Measurements from ENCODE around the genes NPC1L1 and NACAD.

- PRO-cap: no peak
- RRBS, 2 experiments: 18 to 37% methylated on average over 6 of the region's 10 CpGs
These were observed 40.2 kb downstream of the YKT6 start for GRCh38 chr7:44240923-44241456.

GRCh38 chr7:44264167-44264858, 61.1 kb downstream of the CAMK2B start:
- PRO-cap: no peak
- RRBS, 2 experiments: no CpG with 5 or more reads among the region's 11 CpGs

GRCh38 chr7:44467315-44467702, 23.1 kb downstream of the NUDCD3 start:
- PRO-cap: no peak
- RRBS, 2 experiments: no CpG with 5 or more reads among the region's 5 CpGs

DNA sequence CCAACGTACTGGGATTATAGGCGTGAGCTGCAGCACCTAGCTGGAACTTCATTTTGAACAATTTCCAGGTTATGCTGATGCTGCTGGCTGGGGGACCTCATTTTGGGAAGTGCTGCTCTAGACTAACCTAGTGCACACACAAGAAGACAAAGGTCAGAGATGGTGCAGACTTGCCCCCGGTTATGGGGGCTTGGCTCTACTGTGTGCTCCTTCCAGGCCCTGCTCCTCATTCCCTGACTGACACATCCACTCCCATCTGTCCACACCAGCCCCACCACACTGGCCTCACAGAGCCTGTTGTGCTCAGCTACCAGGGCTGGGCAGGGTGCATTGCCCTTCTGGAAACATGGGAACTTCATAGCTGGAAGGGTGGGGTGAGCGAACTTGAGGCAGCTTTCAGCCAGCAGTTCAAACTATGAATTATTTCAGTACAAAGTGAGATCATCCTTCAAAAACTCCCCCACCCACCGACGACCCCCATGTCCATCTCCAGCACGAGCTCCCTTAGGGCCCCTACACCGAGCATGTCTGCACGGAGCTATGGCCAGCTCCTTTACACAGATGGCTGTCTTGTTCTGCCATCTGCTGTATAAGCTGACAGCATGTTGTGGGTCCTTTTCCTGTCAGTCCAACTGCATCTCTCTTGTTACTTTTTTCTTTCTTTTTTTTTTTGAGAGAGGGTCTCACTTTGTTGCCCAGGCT, 21.8 kb downstream of the NPC1L1 start:
- PRO-cap: no peak
- RRBS, 2 experiments: no CpG with 5 or more reads among the region's 9 CpGs

DNA sequence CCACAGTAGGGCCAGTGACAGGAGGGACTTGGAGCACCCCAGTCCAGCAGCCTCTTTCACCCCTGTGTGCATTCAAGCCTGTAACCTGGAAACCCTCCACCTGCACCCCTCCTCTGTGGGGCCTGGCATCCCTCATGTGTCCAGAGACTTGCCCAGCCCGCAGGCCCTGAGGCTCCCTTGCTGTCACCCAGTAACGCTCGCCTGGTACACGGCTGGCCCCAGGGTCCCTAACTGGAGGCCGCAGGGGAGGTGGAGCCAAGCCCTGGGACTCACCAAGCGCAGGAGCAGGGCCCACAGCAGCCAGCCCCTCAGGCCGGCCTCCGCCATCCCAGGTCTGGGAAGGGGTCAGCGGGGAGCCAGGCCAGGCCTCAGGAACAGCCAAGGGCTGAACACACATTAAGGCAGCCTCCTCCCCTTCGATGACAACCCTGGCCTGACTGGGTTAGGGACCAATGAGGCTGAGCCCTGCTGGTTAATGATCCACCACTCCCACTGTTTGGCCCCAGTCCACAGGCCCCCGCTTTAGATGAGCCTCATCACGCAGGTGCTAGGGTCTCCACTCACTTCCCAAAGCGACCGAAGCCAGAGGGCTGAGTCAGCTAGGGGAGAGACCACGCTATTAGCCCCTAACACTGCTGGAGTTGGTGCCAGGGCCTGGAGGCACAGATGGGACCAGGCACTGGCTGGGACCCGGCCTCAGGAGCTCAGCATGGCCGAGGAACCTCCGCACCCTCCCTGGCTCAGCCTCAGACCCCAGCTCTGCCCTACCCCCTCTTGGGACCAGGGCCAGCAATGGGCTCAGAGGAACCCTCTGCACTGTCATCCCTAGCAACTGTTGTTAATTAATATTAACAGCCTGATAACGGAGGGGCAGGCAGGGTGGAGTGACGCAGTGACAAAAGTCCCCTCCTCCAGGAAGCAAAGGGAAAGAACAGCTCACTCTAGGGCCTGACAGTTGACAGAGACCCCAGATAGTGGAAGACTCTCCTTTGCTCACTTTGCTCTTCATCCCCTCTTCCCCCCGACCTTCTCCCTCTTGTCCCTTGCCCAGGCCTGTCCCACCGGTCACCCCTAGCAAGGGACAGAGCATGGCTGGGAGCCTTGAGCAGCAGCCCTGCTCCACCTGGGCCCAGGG, at the start of gene NPC1L1:
TSS of gene NPC1L1 (minus strand) at position 398 of the 1,135 bp plus-strand sequence.
- PRO-cap: no peak
- RRBS, 2 experiments: no CpG with 5 or more reads among the region's 22 CpGs

GRCh38 chr7:44634582-44634998, 28.2 kb downstream of the OGDH start:
- PRO-cap: no peak

GRCh38 chr7:44766307-44766947, 17.8 kb downstream of the ZMIZ2 start:
- PRO-cap: no peak
- RRBS, 2 experiments: 91 to 100% methylated on average over 2 to 5 of the region's 20 CpGs

DNA sequence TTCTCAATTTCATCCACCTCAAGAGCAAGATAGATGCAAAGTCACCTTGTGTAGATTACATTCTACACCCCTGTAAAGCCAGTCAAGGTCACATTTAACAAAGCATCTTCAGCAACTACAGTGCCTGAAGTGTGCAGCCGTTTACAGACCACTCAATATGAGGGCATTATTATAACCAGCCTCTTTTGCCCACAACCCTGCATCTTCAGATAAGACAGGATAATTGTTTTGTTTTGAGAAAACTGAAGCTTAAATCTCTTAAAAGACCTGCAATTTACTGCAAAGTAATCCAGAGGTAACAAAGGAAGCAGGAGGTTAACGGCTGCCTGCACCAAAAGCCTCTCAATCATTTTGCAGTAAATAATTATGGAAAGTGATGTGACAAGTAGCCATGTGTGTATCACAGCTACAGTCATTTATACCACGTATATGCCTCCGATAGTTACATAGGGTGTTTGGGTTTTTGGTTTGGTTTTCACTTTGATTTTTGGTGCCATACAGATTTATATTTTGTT, 4.8 kb downstream of the PURB start:
- PRO-cap: no peak
- RRBS, 2 experiments: no CpG with 5 or more reads among the region's 4 CpGs

- PRO-cap: unidirectional peak, plus-strand start at chr7:44883071
- RRBS, 2 experiments: no CpG with 5 or more reads among the region's 11 CpGs
These were observed 2.7 kb downstream of the PURB start for GRCh38 chr7:44882163-44883428.

- PRO-cap: unidirectional peak, minus-strand start at chr7:44999612
- RRBS, 2 experiments: 2 to 4% methylated on average over 2 of the region's 62 CpGs
These were observed 521 bp upstream of the CCM2 start for GRCh38 chr7:44999301-45000059.

- PRO-cap: no peak
- RRBS, 2 experiments: no CpG with 5 or more reads among the region's 12 CpGs
These were observed 27.2 kb downstream of the CCM2 start for GRCh38 chr7:45026848-45027971.

GRCh38 chr7:45088457-45089919, at the start of gene NACAD:
Gene NACAD (minus strand): TSS chr7:45088969.
- PRO-cap: no peak
- RRBS, 2 experiments: 2 to 4% methylated on average over 13 of the region's 96 CpGs

DNA sequence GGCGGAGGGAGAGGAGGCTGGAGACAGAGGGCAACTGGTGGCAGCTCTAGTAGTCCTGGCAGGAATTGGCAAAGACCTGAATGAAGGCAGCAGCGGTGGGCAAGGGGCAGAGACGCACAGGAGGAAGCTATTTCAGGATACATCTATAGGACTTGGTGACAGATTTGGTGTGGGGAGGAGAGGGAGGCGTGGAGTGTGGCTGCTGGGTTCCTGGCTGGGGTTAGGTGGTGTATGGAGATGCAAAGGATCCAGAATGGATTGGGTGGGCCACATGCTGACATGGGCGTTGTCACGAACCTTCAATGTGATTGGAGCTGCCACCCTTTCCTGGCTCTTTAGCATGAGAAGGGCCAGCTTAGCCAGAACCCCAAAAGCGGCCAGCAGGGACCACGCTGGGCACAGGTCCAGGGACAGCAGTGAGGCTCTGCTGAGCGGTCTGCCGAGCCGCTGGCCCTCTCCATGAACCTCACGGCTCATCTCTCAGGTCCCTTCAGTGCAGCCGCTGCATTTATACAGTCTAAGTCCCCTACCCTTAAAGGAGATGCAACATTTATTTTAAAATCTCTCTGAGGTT, 10.2 kb upstream of the ADCY1 start:
- PRO-cap: no peak
- RRBS, 2 experiments: no CpG with 5 or more reads among the region's 13 CpGs

DNA sequence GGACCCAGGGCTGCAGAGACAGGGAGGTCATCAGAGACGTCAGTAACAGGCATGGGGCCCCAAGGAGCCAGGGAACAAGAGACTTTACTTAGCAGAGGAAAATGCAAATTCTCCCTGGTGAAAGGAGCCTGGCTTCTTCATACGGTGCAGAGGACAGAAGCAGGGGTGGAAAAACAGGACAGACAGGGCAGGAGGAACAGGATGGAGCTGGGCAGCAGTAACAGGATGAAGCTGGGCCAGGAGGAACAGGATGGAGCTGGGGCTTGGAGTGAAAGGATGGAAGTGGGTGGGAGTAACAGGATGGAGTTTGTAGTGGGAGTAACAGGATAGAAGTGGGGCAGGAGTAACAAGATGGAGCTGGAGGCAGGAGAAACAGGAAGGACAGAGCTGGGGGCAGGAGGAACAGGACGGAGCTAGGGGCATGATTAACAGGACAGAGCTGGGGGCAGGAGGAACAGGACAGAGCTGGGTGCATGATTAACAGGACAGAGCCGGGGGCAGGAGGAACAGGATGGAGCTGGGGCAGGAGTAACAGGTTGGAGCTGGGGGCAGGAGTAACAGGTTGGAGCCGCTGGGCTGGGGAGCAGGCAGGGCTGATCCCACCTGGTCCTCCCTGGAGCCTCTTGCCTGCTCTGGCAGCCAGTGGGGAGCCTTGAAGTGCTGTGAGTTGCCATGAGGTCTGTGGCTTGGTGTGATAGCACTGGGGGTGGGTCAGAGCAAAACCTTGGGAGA, 111.1 kb downstream of the ADCY1 start:
- PRO-cap: no peak
- RRBS, 2 experiments: no CpG with 5 or more reads among the region's 5 CpGs

GRCh38 chr7:45691037-45691422, 116.9 kb downstream of the ADCY1 start:
- PRO-cap: no peak
- RRBS, 2 experiments: no CpG with 5 or more reads among the region's 5 CpGs

GRCh38 chr7:45701645-45702261, 127.6 kb downstream of the ADCY1 start:
- PRO-cap: no peak
- RRBS, 2 experiments: no CpG with 5 or more reads among the region's 14 CpGs

DNA sequence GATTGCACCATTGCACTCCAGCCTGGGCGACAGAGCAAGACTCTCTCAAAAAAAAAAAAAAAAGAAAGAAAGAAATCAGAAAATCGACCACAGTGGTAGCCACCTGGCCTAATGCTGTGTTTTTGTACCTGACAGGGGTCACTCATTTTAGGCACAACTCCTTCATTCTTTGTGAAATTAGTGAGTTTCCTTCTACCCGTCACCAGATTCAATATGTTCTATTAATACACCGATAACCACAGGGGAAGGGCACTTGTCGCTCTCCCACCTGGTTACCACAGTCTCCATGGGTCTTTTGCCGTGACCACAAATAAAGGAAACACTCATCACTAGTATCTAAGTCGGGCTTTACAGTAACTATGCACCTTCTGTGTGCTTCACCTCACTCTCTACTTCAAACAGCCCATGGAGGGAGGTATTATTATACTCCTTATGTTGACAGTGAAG, 146.3 kb downstream of the ADCY1 start:
- PRO-cap: no peak
- RRBS, 2 experiments: no CpG with 5 or more reads among the region's 7 CpGs

DNA sequence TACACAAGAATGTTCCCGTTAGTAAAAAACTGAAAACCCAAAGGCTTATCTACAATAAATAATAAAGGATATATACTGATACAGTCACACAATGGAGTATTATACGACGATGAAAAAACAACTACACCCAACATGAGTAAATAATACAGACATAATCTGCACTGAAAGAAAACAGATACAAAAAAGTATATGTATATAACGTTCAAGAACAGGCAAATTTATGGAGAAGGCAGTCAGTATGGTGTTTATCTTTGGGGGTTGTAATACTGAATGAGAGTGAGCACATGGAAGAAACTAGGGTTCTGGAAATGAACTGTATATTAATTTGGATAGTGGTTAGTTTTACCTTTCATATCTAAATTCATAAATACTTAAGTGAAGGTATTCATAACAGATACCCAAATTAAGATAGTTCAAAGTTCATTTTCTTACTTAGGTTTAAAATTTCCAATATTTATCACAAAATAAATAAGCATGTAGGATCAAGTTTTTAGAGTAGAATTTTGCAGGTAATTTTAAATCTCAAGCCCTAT, 109.0 kb downstream of the CCDC201 start:
- PRO-cap: no peak
- RRBS, 2 experiments: no CpG with 5 or more reads among the region's 4 CpGs

DNA sequence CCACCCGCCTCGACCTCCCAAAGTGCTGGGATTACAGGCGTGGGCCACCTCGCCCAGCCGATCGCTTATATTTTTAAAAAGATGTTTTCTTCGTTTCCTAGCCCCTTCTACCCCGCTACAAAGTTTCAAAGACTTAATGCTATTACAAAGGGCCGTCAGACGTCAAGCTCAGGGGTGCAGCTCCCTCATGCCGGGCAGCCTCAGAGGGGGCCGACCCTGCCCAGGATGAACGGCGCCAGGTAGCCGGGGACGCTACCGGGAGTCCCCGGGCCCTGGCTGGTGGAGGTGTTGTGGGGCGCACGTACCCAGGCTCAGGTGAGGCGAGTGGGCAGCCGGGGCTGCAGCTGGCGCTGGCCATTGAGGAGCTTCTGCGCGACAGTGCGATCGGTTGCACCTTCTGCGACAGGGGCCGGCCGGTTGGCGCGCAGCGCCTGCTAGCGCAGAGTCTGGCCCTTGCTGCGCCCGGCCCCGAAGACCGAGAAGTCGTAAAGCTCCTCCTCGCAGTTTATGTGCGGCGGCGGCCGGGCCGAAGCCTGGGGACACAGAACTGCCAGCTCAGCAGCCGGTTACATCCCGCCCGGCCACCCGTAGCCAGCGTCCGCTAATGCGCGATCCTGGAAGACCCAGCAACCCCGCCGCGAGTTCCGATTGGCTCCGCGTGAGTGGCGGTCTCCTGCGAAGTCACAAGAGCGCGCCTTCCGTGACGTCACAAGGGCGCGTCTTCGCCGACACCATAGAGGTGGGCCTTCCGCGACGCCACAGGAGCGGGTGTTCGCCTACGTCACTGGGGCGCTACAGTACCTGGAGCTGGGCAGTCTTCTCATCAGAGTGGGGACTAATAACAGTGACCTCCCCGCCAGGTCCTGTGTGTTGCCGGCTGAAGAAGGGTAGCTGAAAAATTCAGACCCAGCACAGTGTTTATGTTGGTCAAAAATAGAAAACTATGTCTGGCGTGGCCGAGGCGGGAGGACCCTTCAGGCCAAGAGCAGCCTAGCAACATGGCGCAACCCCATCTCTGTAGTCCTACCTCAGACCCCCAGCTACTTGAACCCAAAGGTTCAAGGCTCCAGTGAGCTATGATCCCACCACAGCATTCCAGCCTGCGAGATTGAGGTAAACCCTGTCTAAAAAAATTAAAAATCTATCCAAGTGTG, 104.2 kb downstream of the CCDC201 start:
- PRO-cap: bidirectional peak, plus-strand start at position 784 of the sequence, minus-strand start at position 603 of the sequence
- RRBS, 2 experiments: 0 to under 1% methylated on average over 4 of the region's 83 CpGs

DNA sequence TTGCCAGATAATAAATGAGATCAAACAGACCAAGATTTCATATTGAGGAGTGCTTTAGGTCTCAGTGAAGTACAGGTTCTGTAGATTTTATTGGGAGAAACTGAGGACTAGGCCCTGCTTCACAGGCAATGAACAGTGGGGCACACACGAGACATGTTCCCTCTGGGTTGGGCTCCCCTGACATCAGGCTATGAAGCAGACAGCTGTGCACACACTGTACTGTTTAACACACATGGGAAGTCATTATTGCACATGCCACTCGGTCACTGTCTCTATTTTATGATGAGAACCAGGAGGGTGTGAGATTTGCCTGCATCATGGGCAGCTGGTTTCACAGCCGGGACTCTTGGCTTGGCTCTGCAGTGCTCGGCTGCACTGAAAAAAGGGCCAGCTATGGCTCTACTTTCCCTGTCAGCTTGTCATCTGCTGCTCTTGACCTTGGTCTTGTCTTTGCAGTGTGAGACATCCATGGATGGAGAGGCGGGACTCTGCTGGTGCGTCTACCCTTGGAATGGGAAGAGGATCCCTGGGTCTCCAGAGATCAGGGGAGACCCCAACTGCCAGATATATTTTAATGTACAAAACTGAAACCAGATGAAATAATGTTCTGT, 4.3 kb downstream of the IGFBP1 start:
- PRO-cap: no peak
- RRBS, 2 experiments: no CpG with 5 or more reads among the region's 6 CpGs